Parietal lobe (tissue), 2 donors: ENCODE measurements around the genes PSMB8, RGL2 and ZBTB9.

DNA sequence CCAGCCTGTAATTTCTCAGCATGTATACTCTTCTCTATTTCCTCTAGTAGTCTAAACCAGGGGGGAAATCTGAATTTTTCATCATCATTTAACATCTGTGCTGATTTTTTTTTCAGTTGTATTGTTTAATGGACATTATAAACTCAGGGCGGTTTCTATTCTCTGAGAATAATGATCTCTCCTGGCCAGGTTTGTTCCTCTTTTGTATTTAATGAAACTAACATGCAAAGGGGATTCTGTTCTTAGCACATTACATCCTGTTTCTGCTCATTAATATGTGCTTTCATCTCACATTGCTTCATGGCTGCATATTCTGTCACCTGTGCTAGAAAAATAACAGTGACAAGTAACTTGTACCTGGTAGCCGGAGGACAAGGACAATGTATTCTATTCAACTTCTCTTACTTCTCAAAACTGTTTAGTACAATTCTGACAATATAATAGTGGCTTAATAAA, 819 bp downstream of the HLA-DOB start:
- RAMPAGE, long total RNA: no peak

DNA sequence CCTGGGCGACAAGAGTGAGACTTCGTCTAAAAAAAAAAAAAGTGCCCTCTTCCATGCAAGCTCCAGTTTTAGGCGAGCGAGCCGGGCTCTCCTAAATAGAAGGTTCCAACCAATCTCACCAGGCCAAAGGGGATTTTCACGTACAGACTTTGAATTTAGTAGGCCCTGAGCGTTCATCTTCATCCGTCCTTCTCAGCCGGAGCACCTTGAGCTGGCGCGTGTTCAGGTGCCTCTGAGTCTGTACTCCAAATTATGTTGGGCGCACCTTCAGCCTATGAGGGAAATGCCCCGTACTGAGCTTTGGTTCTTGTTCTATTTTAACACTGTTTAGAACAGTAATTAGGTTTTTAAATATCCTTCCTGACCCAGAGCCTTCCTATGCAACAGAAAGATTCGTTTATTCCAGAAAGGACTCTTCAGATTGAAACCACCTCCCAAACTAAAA, 863 bp upstream of the TAP2 start:
- RAMPAGE, long total RNA: no peak

DNA sequence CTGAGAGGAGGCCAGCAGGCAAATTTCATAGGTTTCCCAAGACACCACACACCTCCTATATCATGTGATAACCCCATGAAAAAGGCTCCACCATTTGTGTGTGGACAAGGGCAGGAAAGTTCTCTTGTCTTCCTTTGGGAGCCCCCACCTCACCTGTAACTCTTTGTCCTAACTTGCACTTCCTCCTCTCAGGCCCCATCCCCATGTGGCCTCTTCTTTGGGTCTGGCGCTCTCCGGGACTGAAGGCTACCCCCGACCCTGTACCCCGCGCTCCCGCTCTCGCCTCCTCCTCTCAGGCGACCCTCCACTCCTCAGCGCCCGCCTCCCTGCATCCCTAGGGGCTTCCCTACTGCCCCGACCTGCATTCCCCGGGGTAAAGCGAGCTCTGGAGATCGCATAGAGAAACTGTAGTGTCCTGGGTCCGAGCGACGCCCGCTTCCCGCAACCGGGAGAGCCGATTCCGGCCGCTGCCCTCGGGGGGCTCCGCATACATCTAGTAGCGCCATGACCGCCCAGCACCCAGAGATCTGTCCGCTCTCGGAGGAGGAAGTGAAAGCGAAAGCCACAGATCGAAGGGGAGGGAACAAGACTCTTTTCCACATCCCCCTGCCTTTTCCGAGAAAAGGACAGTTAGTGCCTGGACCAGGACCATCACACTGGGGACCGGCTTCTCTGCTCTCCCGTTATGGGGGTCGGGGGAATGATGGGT, at the start of gene PSMB8:
TSS of gene PSMB8 (minus strand) at position 557 of the 709 bp plus-strand sequence.
- RAMPAGE, long total RNA: no peak

GRCh38 chr6:32935873-32936089, 5.0 kb downstream of the HLA-DMB start:
- RAMPAGE, long total RNA: no peak

DNA sequence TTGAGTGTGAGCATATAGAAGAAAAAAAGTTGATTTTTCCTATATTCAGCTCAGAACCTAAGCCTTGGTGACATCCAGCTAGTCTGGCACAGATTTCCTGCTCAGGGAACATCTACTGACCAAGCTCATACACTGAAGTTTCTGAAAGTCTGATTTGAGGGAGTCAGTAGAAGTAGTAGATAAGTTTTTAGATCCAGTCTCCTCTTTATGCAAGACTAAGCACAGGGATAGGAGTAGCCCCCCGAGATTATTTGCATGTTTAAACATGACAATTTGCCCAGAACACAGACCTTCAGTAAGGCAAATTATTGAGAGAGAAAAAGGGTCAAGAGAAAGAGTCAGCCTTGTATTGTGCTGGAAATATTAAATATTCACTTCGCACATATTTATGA, 747 bp downstream of the HLA-DMB start:
- RAMPAGE, long total RNA: no peak

DNA sequence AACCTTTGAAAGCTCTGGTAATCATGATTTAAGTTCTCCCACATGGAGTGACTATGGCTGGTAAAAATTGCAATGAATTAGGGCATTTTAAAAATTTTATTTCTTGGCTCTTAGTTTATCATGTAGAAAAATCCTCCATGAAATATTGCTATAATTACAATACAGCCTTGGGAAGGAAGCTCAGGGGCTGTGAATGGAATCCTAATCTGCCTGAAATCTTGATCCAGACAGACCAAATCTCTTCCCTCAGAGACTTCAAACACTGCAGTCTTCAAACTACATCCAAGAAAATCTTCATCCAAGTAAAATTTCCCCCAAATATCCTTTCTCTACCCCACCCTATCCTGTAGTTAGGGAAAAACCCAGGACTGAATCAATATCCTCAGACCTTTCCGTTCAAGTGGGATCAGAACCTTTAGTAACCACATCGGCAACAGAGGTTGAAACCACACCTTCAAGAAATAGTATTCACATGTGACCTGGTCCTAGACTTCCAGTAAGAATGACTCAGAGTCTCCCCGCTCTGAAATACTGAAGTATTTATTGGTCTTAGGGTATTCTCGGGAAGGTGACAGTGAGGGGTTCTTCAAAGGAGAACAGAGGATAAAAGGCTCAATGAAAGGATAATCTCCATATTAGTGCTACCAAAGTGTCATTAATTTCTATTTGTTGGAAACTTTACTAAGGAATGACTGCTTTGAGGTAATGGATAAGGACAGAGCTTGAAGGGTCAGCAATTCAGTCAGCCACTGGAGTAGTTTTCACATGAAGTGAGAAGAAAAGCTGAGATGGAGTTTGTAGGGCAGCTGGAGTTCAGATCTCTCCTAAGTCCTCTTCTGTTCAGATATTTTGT, 11.1 kb upstream of the HLA-DPB1 start:
- RAMPAGE, long total RNA: no peak

DNA sequence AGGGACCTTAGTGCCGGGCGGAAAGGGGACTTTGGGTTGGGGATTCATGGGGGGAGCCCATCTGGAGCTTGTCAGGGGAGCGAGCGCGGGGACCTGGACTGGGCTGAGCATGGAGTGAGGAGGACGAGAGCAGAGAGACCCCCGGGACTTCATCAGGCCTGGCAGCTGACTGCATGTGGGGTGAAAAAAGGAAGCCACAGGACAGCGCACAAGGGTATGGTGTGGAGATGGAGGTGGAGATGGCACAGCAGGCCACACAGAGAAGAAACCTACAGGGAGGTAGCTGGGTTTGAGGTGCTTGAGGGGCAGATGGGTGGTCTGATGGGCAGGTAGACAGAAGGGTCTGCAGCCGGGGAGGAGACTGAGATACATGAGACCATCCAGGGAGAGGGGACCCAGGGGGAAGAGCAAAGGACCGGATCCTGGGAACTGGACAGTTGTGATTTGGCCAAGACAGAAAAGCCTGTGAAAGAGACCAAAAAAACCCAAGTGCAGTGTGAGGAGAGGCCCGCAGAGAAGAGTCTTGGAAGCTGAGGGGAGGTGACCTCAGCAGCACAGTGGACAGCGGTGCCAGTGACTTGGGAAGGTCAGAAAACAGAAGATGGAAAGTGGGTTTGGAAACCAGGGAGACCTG, 5.3 kb downstream of the HLA-DPB1 start:
- RAMPAGE, long total RNA: no peak

DNA sequence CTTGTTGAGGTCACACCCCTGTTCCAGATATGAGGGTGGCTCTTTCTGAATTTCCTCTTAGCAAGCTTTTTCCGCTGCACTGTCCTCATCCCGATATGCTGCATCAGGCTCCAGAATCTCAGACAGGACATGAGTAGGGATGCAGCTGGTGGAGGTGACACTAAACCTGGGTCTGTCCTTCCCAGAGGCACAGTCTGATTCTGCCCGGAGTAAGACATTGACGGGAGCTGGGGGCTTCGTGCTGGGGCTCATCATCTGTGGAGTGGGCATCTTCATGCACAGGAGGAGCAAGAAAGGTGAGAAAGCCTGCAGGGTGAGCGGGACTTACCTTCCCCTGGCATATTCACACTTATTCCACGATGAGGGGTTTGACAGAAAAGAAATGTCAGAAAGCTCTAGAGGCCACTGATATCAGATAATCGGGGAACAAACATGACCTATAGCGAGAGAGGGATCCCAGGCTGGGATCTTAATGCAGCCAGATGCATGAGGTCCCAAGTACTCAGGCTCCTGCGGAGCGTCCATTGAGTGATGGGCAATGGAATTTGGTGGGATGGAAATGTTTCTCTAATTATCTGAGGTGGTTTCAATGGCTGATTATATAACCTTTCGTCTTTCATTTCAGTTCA, 9.9 kb downstream of the HLA-DPB1 start:
- RAMPAGE, long total RNA: no peak

GRCh38 chr6:33116461-33116854, 40.7 kb downstream of the HLA-DPB1 start:
- RAMPAGE, long total RNA: no peak

DNA sequence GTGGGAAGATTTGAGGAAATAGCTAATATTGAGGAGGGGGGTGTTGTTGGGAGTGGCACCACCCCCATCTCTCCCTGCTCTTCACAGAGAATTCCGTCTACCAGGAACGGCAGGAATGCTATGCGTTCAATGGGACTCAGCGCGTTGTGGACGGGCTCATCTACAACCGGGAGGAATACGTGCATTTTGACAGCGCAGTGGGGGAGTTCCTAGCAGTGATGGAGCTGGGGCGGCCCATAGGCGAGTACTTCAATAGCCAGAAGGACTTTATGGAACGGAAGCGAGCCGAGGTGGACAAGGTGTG, 41.0 kb downstream of the HLA-DPB1 start:
- RAMPAGE, long total RNA: no peak

DNA sequence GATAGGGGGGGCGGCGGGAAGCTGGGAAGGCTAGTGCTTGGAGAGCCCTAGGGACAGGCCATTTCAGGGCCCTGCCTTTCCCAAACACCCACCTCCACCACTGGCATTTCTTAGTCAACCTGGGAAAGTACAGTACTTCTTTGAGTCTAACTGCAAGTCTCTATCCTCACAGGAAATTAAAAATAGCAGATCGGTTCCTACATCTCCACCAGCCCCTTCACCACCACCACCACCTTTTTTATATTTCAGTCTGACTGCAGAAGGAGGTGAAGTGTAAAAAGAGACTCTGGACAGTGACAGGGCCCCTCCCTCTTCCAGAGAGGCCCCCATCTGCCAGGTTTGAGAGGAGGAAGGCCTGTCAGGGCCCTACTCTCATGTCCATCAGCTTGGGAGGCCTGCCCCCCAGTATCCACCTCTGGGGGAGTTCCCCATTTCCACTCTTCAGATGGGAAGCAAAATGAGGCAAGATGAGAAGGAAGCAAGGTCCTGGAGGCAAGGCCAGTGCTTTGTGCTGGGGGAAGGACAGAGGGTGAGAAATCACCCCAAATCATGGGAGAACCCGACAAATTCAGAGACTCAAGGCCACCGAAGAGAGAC, 1.7 kb upstream of the COL11A2 start:
- RAMPAGE, long total RNA: no peak

- RAMPAGE, long total RNA: no peak
Observed at GRCh38 chr6:33250288-33251051, 21.2 kb downstream of the VPS52 start.

DNA sequence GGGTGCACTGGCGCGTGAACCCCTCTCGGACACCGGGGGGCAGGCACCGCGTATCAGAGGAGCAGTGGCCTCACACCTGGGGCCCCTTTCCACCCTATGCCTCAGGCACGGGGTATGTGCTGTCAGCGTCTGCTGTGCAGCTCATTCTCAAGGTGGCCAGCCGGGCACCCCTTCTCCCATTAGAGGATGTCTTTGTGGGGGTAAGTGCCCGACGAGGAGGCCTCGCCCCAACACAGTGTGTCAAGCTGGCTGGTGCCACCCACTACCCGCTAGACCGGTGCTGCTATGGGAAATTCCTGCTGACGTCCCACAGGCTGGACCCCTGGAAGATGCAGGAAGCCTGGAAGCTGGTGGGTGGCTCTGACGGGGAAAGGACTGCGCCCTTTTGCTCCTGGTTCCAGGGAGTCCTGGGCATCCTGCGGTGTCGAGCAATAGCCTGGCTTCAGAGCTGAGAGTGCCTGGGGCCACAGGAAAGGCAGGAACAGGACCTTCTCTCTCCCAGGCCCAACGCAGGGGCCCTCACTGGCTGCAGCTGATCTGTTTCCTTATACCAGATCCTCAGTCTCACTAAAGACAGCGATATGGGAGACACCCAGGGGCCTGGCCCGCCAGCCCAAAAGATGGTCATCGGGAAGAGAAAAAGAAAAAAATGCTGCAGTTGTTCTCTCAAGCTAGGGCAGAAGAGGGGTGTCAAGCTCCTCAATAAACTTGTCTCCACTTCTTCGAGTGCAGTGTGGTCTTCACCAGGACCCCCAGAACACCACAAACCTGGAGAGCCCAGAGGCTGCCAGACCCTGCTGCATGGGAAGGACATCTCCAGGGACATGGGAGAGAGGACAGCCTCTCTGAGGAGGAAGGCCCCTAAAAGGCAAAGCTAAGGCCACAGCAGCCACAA, 1.4 kb downstream of the B3GALT4 start:
- RAMPAGE, long total RNA: no peak

DNA sequence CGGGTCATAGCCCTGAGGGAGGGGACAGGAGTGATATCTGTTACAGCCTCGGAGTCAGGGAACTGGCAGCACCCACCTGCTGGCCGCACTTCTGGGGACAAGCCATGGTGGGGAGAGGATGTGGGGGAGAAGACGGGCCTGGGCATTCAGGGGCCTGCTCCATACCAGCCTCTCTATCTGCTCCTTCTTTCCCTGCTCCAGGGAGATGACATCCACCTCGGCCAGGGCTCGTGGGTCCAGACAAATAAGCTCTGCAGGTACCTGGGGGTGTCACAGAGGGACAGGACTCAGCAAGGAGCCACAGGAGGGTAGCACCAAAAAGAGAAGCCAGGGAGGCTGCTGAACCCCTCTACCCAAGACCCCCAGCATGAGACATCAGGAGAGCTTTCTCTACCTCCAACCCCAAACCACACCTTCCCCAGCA, 2.7 kb downstream of the B3GALT4 start:
- RAMPAGE, long total RNA: no peak

- RAMPAGE, long total RNA: no peak
Observed at GRCh38 chr6:33298550-33299121, at the start of gene RGL2. Gene RGL2, minus strand, starts transcription at chr6:33298942.

GRCh38 chr6:33302904-33303217, 4.1 kb upstream of the RGL2 start:
- RAMPAGE, long total RNA: no peak

GRCh38 chr6:33423318-33423741, 3.5 kb downstream of the SYNGAP1 start:
- RAMPAGE, long total RNA: no peak

DNA sequence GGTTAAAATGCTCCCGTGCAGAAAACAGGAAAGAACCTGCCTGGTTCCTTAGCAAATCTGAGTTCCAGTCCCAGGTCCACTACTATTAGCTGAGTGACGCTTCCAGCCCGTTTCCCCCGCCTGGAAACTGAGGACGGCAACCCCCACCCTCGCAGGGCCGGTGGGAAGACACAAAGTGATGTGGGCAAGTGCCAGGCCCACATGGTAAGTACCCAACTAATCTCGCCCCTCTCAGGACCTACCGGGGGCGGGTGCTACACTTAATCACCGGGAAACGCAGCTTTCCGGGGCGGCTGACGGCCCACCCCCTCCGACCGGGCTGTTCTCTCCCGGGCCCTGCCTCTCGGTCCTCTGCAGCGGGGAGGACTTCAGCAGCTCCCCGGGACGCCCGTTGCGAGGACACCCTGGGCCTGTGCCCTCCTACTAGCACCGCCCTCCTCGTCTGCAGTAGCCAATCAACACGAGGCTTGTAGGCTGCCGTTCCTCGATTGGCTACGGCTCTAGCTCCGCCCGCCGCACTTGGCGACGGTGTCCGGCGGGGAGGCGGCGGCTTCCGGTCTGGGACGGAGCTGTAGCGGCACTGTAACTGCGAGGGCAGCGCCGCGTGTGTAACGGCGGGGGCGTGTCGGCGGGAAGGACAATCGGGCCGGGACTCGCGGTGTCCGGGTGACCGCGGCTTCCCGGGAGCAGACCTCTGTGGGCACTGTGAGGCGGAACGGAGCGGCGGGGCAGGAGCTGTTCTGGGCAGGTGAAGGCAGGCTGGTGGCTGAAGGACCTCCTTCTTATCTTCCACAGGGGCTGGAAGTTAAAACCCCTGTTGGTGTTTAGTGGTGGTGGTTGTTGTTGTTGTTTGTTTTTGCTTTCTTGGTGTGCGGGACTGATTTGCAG, at the start of gene ZBTB9:
TSS of gene ZBTB9 (plus strand) at position 549 of the 888 bp plus-strand sequence.
- RAMPAGE, long total RNA: no peak

DNA sequence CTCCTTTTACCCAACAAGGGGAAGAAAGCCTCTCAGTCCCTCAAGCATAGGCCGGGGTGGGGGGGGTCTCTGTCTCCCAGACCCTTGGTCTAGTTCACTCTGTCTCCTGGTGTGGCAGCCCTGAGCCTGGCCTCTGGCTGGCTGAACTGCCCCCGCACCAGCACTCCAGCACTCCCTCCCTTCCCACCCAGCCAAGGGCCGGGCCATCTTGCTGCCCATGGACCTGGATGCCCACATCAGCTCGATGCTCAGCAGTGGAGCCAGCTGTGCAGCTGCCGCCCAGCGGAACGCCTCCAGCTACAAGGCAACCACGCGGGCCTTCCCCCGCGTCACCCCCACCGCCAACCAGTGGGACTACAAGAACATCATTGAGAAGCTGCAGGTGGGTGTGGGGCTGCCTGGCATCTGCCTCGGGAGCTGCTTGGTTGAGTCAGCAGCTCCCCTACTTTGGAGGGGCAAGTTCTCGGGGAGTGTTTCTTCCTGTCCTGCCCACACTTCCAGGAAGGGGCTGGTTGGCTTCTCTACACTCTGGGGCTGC, 28.4 kb downstream of the UQCC2 start:
- RAMPAGE, long total RNA: no peak

DNA sequence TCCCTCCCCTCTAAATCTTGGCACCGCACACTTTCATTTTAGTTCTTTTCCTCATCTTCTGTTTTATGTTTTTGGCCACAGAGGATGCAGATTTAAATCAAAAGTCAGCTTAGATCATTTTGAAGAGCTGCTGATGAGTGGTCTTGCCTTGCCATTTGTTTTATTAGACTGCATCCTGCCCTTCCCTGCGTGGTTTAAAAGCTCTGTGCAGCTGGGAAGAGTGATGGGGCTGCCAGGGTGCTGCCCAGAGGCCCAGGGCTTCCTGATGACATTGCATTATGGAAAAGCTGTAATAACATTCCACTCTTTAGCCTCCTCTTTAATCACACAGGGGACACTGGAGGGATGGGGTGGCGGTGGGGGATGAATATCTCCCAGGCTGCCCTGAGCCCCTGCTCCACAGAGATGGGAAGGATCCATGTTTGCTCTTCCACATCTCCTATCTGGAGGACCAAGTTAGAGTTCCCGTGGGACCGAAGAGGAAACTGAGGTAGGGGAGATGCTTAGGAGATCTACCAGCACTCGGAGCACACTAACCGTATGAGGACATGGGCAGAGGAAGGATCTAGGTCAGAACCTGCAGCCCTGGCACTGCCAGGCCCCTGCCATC, 6.7 kb upstream of the UQCC2 start:
- RAMPAGE, long total RNA: no peak